Osteocyte (in vitro differentiated cells): ENCODE measurements around a stretch of chr9.

DNA sequence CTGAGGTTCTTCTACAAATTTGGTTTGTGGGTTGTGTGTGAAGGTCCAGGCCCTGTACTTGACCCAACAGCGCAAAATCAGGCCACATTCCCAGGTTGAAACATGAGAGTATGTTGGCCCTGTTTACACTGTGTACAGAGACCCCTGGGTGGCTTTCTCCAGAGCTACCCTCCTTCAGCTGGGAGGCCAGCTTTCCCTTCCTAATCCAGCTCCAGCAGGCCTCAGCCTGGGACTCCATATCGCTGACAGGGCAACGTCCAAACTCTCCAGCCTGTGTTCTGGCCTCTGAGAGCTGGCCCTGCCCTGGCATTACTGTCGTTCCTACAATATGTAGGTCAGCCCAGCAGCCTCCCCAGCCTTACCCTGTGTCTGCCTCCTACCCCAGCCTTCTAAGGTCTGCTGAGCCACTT lies 8.2 kb upstream of the EEIG1 start:
- PRO-cap, result no peak

DNA sequence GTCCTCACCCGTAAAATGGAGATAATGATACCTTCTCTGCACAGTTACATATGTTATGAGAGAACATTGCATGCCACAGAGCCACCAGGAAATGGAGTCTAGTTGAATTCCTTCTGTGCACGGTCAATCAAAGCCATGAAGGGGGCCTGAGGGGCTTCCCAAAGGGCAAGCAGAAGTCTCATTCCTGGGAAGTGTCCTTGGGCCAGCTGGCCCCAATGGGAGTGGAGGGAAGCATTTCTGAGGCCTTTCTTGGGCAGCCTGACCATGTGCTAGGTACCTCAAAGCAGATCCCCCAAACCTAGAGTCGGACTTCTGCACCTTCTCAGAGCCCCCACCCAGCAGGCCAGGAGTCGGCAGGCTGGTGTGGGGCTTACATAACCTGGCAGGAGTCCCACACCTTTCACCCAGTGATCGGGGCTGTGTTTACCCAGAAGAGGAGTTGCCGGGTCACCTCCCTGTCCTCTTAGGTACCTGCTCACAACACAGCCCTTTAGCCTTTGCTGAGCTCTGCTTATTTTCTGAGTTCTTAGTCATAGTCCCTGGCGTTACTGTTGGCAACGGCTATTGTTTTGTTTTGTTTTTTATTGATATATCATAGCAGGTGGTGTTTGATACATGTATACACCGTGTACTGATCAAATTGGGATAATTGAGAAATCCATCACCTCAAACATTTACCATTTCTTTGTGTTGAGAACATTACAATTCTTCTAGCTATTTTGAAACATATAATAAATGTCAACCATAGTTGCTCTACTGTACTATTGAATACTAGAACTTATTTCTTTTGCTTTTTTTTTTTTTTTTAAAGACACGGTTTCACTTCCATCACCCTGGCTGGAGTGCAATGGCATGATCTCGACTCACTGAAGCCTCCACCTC lies 10.2 kb upstream of the EEIG1 start:
- PRO-cap, result no peak

- PRO-cap, result no peak
These were observed 32.0 kb downstream of the NAIF1 start for GRCh38 chr9:128034965-128035574.

- PRO-cap, result no peak
These were observed 3.8 kb downstream of the NAIF1 start for GRCh38 chr9:128063216-128063900.

- PRO-cap, result bidirectional peak, plus-strand start at chr9:128094632, minus-strand start at chr9:128094440
These were observed 26.4 kb downstream of the SLC25A25 start for GRCh38 chr9:128094061-128095213.

DNA sequence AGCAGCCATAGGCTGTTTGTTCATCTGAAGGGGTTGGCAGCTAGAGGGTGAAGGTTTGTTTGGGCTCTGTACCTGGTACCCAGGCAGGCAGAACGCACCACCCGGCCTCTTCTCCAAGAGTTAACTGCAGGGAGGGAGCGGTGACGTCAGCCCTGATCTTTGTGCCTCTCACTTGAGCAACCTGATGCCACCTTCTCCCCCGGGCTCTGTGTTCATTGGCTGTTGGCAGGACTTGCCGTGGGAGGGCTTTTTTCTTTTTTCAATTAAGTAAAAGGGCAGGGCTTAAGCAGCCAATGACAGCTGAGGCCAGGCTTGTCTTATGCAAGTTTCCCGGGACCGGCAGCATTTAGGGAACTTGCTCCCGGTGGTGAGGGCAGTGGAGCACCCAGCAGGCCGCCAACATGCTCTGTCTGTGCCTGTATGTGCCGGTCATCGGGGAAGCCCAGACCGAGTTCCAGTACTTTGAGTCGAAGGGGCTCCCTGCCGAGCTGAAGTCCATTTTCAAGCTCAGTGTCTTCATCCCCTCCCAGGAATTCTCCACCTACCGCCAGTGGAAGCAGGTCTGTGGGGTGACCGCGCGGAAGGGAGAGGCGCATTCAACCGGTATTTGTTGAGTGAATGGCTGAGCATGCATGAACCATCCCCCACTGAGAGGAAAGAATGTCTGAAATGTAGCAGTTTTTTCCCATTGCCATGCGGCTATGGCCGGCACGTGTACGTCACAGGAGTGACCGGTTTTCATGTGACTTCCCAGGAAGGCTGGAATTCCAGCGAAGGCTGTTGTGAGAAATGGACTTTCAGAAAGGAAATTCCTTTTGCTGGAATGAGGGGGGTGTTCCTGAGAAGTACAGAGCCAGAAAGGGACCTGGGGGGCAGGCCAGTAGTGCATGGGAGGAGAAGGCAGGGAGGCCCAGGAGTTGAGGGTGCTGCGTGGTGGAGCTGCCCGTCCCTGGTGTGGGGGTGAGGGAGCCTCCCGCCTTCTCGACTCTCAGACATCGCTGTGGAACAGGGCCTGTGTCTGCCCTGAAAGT lies 29.0 kb downstream of the PTGES2 start:
- PRO-cap, result bidirectional peak, plus-strand start at position 346 of the sequence, minus-strand start at position 126 of the sequence; bidirectional peak, plus-strand start at position 880 of the sequence, minus-strand start at position 616 of the sequence

DNA sequence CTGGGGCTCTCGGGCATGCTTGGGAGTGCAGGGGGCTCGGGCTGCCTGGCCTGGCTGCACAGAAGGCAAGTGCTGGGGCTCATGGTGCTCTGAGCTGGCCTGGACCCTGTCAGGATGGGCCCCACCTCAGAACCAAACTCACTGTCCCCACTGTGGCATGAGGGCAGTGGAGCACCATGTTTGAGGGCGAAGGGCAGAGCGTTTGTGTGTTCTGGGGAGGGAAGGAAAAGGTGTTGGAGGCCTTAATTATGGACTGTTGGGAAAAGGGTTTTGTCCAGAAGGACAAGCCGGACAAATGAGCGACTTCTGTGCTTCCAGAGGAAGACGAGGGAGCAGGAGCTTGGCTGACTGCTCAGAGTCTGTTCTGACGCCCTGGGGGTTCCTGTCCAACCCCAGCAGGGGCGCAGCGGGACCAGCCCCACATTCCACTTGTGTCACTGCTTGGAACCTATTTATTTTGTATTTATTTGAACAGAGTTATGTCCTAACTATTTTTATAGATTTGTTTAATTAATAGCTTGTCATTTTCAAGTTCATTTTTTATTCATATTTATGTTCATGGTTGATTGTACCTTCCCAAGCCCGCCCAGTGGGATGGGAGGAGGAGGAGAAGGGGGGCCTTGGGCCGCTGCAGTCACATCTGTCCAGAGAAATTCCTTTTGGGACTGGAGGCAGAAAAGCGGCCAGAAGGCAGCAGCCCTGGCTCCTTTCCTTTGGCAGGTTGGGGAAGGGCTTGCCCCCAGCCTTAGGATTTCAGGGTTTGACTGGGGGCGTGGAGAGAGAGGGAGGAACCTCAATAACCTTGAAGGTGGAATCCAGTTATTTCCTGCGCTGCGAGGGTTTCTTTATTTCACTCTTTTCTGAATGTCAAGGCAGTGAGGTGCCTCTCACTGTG lies 19.2 kb downstream of the PTGES2 start:
- PRO-cap, result no peak

GRCh38 chr9:128122126-128122681 lies 5.3 kb downstream of the PTGES2 start:
- PRO-cap, result no peak

DNA sequence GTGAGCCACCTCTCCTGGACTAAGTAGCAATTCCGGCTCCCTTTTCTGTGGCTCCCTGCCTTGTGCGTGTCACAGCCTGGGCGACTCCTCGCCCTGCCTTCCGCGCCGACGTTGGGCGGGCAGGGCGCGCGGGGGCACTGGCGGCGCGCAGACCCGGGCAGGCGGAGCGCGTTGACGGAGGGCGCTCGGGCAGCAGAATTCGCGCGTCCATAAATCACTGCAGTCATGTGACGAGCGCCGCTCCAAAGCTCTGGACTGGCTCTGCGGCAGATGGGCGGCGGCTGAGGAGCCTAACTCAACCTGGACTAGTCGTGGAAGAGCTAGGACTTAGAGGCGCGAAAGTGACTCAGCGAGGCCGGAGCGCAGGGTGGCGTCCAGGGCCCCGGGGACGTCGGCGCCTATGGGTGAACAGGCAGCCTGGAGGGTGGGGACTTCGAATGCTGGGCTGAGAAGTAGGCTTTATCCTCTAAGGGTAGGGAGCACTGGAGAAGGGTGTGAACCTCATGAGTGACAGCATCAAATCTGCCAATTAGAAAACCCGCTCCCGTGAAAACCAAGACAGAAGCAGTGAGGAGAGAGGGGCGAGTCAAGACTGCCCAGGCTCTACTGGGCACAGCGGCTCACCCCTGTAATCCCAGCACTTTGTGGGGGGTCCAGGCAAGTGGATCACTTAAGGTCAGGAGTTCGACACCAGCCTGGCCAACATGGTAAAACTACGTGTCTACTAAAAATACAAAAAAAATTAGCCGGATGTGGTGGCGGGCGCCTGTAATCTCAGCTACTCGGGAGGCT lies 1.6 kb upstream of the CIZ1 start:
- PRO-cap, result no peak

DNA sequence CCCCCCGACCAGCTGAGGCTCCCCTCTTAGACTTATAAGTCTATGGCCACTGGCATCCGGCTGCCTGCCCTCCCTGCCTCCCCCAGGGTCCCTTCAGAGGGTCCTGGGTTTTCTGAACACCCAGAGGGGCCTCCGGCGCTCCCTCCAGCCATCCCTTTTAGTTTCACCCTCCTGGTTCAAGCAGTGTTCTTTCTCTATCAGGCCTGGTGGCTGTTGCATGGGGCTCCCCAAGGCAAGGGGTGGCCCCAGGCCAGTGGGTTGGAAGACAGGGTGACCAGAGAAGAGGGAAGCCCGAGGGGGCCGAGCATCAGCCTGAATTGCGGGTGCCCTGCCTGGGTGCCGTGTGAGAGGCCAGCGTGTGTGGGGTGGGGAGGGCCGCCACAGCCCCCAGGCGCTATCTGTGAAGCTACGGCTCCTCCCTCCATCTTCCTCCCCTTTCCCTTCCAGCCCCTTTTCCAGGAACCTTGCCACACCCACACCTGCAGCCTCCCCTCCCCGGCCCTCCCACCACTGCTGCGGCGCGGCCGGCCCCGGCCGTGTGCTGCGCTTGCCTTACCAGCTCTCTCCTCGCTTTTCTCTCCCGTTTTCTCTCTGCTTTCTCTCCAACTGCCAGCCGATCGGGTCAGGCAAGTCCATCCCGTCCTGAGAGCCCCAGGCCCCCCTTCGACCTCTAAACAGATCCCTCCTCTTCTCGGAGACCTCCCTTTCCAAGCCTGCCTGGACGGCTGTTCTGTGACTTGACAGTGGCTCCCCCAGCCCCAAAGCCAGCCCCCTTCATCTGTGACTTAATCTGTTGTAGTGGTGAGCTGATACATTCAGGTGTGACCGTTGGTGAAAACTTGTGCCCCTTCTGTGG lies 21.5 kb downstream of the GOLGA2 start:
- PRO-cap, result no peak

DNA sequence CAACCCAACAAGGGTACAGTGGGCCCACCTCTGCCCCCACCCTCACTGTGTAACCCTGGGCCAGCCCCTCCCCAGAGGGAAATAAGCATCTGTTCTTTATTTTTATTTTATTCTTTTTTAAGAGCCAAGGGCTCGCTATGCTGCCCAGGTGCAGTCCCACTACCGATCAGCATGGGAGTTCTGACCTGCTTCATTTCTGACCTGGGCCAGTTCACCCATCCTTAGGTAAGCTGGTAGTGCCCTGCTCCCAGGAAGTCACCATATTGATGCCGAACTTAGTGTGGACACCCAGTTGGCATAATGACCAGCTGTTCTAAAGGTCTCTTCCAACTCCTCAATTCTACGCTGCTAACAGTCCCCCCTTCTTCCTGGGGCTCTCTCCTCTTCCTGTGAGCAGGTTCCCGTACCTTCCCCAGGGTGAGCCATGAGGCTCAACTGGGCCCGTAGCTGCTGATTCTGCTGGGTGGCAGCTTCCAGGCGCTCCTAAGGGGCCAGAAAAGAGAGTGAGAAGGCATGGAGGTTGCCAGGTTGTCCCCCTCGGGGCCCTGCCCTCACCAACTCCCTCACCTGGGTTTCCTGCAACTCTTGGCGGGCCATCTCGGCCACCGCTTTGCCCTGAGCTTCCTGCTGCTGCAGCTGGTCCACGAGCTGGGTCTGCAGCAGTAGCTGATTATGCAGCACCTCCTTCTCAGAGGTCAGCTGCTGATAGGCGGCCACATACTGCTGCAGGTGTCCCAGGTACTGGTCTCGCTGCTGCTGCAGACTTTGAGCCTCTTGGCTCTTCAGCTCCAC lies 17.0 kb downstream of the GOLGA2 start:
- PRO-cap, result no peak

GRCh38 chr9:128568543-128568909 lies 16.1 kb downstream of the SPTAN1 start:
- PRO-cap, result no peak

DNA sequence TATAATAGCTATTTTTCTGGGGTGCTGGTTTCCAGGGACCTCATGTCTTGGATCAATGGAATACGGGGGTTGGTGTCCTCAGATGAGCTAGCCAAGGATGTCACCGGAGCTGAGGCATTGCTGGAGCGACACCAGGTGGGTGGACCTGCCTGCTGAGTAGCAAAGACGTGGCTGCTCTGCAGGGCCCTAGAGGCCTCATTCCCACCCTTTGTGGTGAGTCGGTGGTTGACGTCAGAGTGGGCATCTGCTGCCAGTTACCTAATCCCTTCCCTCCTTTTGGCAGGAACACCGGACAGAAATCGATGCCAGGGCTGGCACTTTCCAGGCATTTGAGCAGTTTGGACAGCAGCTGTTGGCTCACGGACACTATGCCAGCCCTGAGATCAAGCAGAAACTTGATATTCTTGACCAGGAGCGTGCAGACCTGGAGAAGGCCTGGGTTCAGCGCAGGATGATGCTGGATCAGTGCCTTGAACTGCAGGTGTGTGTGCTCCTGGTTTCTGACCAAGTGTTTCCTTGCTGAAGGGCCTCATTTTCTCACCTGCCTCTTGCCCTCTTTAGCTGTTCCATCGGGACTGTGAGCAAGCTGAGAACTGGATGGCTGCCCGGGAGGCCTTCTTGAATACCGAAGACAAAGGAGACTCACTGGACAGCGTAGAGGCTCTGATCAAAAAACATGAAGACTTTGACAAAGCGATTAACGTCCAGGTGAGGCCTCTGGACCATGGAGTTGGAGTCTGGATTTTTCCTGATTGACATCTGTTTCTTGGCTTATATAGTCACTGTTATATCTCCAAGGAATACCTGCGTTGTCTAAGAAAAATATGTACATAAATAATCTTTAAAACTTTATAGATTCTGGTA lies 48.8 kb downstream of the DYNC2I2 start:
- PRO-cap, result no peak

DNA sequence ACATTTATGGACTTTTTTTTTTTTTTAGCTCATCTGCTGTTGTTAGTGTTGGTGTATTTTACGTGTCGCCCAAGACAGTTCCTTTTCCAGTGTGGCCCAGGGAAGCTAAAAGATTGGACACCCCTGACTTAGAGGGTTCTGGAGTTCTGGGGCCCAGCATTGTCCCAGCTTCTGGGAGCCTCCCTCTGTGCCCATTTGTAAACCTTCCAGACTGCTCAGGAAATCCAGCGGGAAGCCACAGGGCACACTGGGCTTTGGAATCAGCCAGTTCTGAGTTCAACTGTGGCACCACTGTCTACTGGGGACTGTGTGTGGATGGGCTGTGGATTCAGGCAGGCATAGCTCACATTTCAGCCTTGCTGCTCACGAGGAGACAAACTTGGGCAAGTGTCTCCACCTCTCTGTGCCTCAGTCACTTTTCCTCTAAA lies 9.6 kb downstream of the ZER1 start:
- PRO-cap, result no peak

DNA sequence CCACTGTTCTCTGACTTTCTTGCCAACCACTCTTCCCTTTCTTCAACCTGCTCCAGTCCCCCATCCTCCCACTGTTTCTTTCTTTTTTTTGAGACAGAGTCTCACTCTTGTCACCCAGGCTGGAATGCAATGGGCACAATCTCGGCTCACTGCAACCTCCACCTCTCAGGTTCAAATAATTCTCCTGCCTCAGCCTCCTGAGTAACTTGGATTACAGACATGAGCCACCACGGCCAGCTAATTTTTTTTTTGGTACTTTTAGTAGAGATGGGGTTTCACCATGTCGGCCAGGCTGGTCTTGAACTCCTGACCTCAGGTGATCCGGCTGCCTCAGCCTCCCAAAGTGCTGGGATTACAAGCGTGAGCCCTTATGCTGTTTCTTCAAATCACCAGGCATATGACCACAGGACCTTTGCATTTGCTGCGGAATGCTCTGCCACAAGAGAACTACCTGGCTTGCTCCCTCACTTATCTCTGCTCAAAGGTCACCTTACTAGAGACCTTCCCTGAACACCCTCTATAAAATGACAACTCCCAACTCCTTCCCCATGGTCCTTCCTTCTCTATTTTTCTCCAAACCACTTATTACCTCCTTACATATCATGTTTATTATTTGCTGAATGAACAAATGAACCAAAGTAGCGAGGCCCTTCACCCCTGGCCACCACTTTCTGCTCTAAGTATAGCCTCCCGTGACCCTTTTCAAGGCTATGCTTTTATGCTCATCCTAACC lies 1.5 kb downstream of the ZER1 start:
- PRO-cap, result no peak

- PRO-cap, result no peak
These were observed 6.0 kb upstream of the TBC1D13 start for GRCh38 chr9:128781024-128781499.

DNA sequence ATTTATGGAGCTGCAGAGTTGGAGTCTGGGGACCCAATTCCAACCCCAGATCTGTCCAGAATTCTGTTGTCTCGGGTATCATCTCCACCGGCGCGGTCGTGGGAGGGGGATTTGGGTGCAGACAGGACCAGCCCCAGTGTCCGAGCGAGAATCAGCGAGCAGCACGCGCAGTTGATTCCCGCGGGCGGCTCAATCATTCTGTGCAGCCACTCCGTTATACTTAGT lies 277 bp downstream of the KYAT1 start:
- PRO-cap, result no peak

DNA sequence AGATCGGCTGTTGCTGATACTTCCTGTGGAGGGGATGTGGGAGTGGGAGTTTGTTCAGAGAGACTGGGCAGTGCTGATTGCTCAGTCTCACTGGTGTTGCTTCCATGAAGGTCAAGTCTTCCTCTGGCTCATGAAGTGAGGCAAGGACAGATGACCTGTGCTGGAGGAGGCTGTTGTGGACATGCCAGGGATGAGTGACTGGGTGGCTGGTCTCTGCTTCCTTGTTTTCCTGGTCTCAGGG lies 1.4 kb downstream of the LRRC8A start:
- PRO-cap, result no peak

GRCh38 chr9:128908291-128909176 lies 12.2 kb upstream of the PHYHD1 start:
- PRO-cap, result no peak

DNA sequence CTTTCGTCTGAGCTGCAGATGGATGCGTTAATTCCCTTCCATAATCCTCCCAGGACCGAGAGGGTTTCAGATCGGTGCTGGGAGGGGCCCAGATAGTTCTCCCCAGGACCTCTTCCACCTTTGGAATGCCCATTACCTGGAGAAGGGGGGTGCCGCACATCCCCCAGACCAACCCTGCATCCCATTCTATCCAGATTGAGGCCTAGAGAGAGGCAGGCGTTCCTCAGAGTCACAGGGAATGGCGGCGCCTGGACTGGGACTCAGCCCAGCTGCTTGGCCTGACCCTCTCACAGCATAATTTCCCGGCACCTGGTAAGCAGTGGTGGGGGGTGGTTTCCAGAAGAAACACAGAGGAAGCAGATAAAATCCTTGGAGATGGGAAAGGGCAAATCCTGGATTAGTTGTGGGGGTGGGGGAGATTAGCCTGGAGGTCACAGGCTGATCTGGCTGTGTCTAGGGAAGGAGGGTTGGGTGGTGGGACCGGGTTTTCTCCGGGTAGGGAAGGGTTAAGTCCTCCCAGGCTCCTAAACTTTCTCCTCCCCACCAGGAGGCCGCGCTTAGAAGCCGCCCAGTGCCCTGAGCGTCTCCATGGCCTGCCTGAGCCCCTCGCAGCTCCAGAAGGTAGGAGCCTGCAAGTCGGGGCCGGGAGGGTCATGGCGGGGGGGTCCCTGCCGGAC lies 1.1 kb downstream of the PHYHD1 start:
- PRO-cap, result bidirectional peak, plus-strand start at position 571 of the sequence, minus-strand start at position 271 of the sequence